Keratinocyte (primary cell): ENCODE data around the genes APOD, MUC20 and TFRC.

GRCh38 chr3:194572094-194572803, 61.0 kb downstream of the TMEM44 start:
CAGE:
- cytosol, long polyA minus RNA, result no peak
- cytosol, long polyA plus RNA, result no peak
- long polyA plus RNA, result no peak
- nucleus, long polyA minus RNA, result no peak
- nucleus, long polyA plus RNA, result no peak

GRCh38 chr3:194665013-194665736, 6.8 kb downstream of the LSG1 start:
CAGE:
- cytosol, long polyA minus RNA, result no peak
- cytosol, long polyA plus RNA, result no peak
- long polyA plus RNA, result no peak
- nucleus, long polyA minus RNA, result no peak
- nucleus, long polyA plus RNA, result no peak

GRCh38 chr3:194715025-194715899, 29.6 kb downstream of the FAM43A start:
CAGE:
- cytosol, long polyA minus RNA, result no peak
- cytosol, long polyA plus RNA, result no peak
- long polyA plus RNA, result no peak
- nucleus, long polyA minus RNA, result no peak
- nucleus, long polyA plus RNA, result no peak

CAGE:
- cytosol, long polyA minus RNA, result no peak
- cytosol, long polyA plus RNA, result no peak
- long polyA plus RNA, result no peak
- nucleus, long polyA minus RNA, result no peak
- nucleus, long polyA plus RNA, result no peak
These were observed 164.7 kb downstream of the XXYLT1 start for GRCh38 chr3:195106236-195106721.

CAGE:
- cytosol, long polyA minus RNA, result no peak
- cytosol, long polyA plus RNA, result no peak
- long polyA plus RNA, result no peak
- nucleus, long polyA minus RNA, result no peak
- nucleus, long polyA plus RNA, result no peak
These were observed 151.0 kb downstream of the XXYLT1 start for GRCh38 chr3:195119424-195120800.

CAGE:
- cytosol, long polyA minus RNA, result no peak
- cytosol, long polyA plus RNA, result no peak
- long polyA plus RNA, result no peak
- nucleus, long polyA minus RNA, result no peak
- nucleus, long polyA plus RNA, result no peak
These were observed 108.9 kb downstream of the XXYLT1 start for GRCh38 chr3:195162076-195162526.

GRCh38 chr3:195188085-195188606, 82.8 kb downstream of the XXYLT1 start:
CAGE:
- cytosol, long polyA minus RNA, result no peak
- cytosol, long polyA plus RNA, result no peak
- long polyA plus RNA, result no peak
- nucleus, long polyA minus RNA, result no peak
- nucleus, long polyA plus RNA, result no peak

DNA sequence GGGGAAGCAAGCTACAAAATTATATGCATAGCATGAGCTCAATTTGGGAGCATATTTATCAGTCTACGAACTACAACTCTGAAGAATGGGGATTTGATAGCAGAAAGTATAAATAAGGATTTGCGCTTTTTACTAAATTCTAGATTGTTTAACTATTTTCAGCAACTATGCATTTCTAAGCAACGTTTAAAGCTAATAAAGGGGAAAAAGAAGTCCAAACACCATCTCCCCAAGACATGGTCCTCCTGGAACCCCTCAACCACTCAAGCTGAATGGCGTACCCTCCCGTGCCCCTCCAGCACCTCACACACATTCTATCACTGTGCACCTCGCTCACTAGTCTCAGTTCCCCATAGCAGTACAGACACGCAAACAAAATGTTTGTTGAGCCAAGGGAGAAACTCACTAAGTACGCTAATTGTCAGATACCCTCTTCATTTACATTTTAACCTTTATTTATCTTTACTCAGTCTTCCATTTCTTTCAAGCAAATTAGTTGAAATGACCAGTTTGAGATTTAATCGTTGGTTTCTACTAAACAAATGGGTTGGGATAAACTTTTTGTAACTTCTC, 48.8 kb downstream of the ACAP2 start:
CAGE:
- cytosol, long polyA minus RNA, result no peak
- cytosol, long polyA plus RNA, result no peak
- long polyA plus RNA, result no peak
- nucleus, long polyA minus RNA, result no peak
- nucleus, long polyA plus RNA, result no peak

GRCh38 chr3:195583689-195584249, at the start of gene APOD:
TSS of gene APOD (minus strand) at chr3:195583940.
CAGE:
- cytosol, long polyA minus RNA, result no peak
- cytosol, long polyA plus RNA, result no peak
- long polyA plus RNA, result no peak
- nucleus, long polyA minus RNA, result no peak
- nucleus, long polyA plus RNA, result no peak

GRCh38 chr3:195584250-195584738, 554 bp upstream of the APOD start:
CAGE:
- cytosol, long polyA minus RNA, result no peak
- cytosol, long polyA plus RNA, result no peak
- long polyA plus RNA, result no peak
- nucleus, long polyA minus RNA, result no peak
- nucleus, long polyA plus RNA, result no peak

DNA sequence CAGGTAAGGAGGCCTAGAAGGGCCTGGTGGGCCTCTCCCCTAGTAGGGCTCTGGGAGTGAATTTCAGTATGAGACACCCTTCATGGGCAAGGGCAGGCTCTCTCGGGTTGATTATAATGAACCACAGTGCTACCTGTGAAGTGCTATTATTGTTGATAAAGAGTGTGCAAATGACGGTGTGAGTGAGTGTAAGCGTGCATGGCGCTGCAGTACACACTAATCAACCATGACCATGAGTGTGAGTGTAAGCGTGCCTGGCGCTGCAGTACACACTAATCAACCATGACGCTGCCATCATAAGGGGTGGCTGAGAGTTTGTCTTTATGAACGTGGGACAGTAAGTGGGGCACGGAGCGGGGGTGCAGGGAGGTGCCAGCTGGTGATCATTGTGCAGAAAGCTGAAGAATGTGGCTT, 31.3 kb upstream of the APOD start:
CAGE:
- cytosol, long polyA minus RNA, result no peak
- cytosol, long polyA plus RNA, result no peak
- long polyA plus RNA, result no peak
- nucleus, long polyA minus RNA, result no peak
- nucleus, long polyA plus RNA, result no peak

DNA sequence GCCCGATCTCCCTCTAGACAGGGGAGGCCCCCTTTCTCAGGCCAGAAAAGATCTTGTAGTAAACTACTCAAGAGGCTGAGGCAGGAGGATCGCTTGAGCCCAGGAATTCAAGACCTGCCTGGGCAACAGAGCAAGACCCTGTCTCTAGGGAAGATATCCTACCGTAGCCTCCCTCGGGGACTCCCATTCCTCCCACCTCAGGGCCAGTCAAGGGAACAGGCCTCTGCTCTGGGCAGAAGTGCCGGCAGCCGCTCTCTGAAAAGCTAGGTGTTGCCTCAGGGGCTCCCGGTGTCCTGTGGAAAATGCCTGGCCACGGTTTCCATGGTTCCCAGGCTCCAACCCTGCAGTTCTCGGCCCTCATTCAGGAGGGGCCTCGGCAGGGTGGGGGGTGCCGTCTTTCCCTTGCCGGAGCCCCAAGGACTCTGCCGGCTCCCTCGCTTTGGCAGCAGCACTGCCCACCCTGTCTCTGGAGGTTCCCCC, 34.0 kb upstream of the APOD start:
CAGE:
- cytosol, long polyA minus RNA, result no peak
- cytosol, long polyA plus RNA, result no peak
- long polyA plus RNA, result no peak
- nucleus, long polyA minus RNA, result no peak
- nucleus, long polyA plus RNA, result no peak

GRCh38 chr3:195720746-195721249, at the start of gene MUC20:
TSS of gene MUC20 (plus strand) at chr3:195720978.
CAGE:
- cytosol, long polyA minus RNA, result no peak
- cytosol, long polyA plus RNA, result no peak
- long polyA plus RNA, result no peak
- nucleus, long polyA minus RNA, result no peak
- nucleus, long polyA plus RNA, result no peak

GRCh38 chr3:195802724-195803216, 9.0 kb downstream of the MUC4 start:
CAGE:
- cytosol, long polyA minus RNA, result no peak
- cytosol, long polyA plus RNA, result no peak
- long polyA plus RNA, result no peak
- nucleus, long polyA minus RNA, result no peak
- nucleus, long polyA plus RNA, result no peak

CAGE:
- cytosol, long polyA minus RNA, result no peak
- cytosol, long polyA plus RNA, result no peak
- long polyA plus RNA, result no peak
- nucleus, long polyA minus RNA, result no peak
- nucleus, long polyA plus RNA, result no peak
These were observed 4.0 kb downstream of the MUC4 start for GRCh38 chr3:195807599-195808309.

DNA sequence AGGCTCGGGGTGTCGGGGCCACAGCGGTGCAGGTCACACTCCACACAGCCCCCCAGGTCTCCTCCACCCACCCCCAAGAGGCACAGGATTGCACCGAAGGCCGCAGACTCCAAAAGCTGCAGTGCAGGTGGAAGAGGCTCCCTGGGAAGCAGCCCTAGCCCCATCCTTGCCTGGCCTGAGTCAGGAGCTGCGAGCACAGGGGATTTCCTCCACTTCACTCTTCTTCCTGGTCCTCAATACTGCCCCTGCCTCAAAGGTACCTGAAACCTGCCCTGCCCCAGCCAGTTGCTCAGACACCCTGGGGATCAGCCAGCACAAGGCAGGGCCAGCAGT, 31.1 kb downstream of the TNK2 start:
CAGE:
- cytosol, long polyA minus RNA, result no peak
- cytosol, long polyA plus RNA, result no peak
- long polyA plus RNA, result no peak
- nucleus, long polyA minus RNA, result no peak
- nucleus, long polyA plus RNA, result no peak

DNA sequence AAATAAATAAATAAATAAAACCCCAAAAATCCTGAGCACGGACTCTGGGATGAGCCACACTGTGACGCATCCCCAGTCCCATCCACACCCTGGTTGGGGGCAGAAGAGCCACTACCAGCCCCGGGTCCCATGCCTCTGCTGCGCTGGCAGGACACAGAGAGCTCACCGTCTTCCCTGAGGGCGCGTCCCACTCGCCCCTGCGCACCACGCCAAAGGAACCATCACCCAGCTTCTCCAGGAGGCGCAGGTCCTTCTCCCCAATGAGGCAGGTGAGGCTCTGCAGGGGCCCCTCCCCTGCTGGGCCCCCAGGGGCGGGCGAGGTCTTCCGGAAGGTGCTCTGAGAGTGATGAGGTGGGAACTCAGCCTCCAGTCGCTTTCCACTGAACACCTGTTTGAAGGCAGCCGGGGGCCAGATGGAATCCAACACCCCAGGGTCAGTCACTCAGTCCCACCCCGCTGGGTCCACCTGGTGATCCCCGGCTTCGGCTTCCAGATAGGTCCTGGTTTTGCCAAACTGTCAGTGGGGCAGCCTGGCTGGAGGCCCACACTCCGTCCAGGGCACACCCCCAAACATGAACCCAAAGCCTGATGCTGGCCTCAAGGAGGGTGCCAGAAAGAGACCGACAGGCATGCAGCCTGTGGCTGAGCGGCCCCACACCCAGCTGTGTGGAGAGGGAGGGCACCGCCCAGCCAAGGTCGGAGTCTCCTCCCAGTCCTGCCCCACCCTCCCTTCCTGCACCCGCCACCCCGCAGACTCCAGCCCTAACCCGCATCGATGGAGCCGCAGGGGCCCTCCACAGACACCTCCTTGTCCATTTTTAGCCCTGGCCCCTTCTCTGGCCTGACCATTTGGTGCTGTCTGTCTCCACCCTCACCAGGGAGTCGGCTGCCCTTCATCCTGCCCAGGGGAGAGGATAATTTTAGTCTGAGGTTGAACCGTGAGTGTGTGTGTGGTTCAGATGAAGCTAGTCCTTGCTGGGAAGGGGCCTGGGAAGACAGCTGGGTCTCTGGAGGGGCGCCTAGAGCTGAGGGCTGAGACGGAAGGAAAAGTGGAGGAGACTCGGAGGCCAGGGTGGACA, 23.4 kb downstream of the TNK2 start:
CAGE:
- cytosol, long polyA minus RNA, result no peak
- cytosol, long polyA plus RNA, result no peak
- long polyA plus RNA, result no peak
- nucleus, long polyA minus RNA, result no peak
- nucleus, long polyA plus RNA, result no peak

DNA sequence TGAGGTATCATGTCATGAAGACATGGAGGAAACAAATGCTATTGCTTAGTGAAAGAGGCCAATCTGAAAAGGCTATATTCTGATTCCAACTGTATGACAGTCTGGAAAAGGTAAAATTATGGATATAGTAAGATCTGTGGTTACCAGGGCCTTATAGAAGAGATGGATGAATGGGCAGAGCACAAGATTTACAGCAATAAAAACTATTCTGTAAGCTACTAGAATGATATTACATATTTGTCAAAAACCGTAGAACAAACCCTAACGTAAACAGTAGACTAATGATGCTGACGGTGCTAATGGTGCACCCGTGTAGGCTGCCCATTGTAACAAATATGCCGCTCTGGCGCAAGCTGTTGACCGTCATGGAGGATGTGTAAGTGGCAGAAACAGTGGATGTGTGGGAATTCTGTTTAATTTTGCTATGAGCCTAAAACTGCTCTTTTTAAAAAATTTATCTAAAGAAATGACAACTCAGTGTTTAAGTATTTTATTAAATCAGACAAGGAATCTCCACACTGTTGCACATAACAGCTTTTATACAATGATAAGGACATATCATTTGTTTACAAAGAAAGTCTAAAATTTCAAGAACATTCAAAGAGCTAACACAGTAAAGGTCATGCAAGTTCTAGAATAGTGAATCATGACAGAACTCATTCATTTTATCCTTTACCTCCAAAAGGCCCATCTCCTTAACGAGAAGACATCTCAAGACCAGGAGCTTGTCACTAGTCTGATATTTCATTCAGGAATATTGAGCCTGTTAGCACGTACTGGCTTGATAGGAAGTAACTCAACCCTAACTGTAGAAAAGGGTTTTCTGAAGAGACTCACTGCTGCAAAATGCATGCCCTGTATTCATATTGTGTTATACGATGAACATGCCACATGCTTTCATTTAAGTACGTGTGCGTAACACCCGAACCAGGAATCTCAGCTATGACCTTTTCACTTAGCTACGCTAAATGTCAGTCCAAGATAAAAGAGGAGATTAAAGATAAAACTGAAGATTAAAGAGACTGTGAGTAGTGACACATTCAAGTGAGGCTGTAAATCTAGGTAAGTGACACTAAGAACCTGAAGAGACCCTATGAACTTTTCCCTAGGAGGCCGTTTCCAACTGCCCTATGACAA, 32.7 kb downstream of the TFRC start:
CAGE:
- cytosol, long polyA minus RNA, result no peak
- cytosol, long polyA plus RNA, result no peak
- long polyA plus RNA, result no peak
- nucleus, long polyA minus RNA, result no peak
- nucleus, long polyA plus RNA, result no peak

DNA sequence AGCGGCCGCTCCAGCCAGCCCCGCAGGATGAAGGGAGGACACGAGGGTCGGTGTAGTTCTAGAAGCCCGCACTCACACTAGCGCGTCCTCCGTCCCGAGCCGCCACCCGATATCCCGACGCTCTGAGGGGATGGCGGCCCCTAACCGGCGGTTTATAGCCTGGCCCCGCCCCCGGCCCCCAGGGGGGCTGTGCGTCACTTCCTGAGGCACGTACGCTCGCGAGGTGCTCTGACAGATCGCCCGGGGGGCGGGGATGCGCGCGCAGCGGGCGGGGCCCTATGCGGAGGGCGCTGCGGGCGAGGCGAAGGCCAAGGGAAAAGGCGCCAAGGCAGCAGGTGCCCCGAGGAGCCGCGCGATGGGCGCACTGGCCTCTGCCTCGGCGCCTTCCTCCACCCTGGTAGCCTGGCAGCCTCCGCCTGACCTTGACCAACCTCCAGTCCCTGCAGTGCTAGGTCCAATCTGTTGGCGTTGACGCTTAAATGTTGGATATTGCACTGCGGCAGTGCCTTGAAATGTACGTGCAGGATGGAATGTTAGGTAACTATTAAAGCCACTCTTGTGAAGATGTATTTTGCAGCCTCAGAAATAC, at the start of gene TFRC:
Gene TFRC, minus strand, starts transcription at position 124 of the 589 bp plus-strand sequence.
CAGE:
- cytosol, long polyA minus RNA, result start-site peak on the minus strand centred at position 114 of the sequence, 8 bp wide, 19 reads
- cytosol, long polyA plus RNA, result no peak
- long polyA plus RNA, result start-site peak on the minus strand centred at position 108 of the sequence, 38 bp wide, 2,062 and 3,123 reads in 2 replicates
- nucleus, long polyA minus RNA, result start-site peak on the minus strand centred at position 138 of the sequence, 47 bp wide, 3,284 reads
- nucleus, long polyA plus RNA, result start-site peak on the minus strand centred at position 116 of the sequence, 54 bp wide, 2,688 and 3,085 reads in 2 replicates

CAGE:
- cytosol, long polyA minus RNA, result no peak
- cytosol, long polyA plus RNA, result no peak
- long polyA plus RNA, result no peak
- nucleus, long polyA minus RNA, result no peak
- nucleus, long polyA plus RNA, result no peak
These were observed 41.1 kb upstream of the TFRC start for GRCh38 chr3:196122958-196123373.